UCH-1 (cell line): ENCODE measurements around a stretch of chr7.

DNA sequence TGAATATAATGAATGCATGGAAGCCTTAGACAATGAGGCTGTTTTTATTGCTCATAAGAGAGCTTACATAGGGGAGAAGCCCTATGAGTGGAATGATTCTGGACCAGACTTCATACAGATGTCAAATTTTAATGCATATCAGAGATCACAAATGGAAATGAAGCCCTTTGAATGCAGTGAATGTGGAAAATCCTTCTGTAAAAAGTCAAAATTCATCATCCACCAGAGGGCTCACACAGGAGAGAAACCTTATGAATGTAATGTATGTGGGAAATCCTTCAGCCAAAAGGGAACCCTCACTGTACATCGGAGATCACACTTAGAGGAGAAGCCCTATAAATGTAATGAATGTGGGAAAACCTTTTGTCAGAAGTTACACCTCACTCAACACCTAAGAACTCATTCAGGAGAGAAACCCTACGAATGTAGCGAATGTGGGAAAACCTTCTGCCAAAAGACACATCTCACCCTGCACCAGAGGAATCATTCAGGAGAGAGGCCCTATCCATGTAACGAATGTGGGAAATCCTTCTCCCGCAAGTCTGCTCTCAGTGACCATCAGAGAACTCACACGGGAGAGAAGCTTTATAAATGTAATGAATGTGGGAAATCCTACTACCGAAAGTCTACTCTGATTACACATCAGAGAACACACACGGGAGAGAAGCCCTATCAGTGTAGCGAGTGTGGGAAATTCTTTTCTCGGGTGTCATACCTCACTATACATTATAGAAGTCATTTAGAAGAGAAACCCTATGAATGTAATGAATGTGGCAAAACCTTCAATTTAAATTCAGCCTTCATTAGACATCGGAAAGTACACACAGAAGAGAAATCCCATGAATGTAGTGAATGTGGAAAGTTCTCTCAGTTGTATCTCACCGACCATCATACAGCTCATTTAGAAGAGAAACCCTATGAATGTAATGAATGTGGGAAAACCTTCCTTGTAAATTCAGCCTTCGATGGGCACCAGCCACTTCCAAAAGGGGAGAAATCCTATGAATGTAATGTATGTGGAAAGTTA, 18.7 kb downstream of the RBAK start:
- RRBS = no CpG with 5 or more reads among the region's 13 CpGs

DNA sequence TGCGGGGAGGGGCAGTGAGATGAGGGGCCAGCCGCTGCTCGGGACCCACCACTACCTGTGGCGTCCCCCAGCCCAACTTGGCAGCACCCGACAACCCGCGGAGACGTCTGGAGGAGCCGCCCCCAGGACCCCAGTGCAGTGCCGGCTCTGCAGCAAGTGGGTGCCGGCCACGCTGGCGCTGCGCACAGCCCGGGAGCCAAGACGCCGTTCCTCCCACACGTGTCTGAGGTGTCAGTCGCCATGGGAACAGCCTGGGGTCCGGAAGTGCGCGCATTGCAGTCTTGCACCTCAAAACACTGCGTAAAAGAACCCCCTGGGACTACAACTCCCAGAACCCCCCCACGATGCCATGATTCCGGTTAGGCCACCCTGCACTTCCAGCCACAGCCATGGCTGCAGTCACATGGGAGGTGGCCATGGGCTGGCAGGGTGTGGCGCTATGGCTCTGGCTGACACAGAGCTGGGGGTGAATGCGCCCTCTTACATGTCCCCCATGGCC, 45.7 kb upstream of the WIPI2 start:
- RRBS = 34% methylated on average over 6 of the region's 27 CpGs

- RRBS = no CpG with 5 or more reads among the region's 20 CpGs
These were observed 28.8 kb downstream of the WIPI2 start for GRCh38 chr7:5218623-5219390.

DNA sequence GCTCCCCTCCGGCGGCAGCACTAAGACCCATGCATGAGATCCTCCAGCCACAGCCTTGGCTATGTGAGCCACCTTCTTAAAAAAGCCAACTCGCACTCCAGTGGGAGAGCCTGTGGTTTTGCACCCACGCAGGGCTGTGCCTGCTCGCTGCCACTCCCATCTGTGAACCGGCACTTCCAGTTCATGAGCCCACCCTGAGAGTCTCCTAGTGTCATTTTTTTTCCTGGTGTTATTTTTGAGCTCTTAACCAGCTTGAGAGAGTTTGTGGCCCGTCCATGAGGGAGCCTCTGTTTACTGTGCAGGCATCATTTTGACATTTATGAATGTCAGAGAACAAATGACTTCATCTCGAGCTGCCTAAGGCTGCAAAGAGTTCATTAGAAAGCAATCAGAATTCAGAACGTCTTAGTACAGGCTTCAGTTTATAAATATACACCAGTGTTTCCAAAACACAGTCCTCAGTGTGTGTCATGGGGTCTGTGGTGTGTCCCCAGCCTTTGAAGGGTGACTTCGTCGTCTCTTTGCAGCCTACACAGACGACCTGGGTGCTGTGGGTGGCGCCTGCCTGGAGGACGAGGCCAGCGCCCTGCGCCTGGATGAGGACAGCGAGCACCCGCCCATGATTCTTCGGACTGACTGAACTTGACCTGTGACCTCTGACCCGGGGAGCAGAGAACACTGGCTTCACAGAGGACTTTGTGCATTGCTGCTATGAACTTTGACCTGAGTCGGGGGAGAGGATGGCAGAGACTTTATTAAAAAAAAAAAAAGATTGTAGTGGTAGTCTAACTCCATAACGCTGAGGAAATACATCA, 40.5 kb downstream of the WIPI2 start:
- RRBS = no CpG with 5 or more reads among the region's 22 CpGs

DNA sequence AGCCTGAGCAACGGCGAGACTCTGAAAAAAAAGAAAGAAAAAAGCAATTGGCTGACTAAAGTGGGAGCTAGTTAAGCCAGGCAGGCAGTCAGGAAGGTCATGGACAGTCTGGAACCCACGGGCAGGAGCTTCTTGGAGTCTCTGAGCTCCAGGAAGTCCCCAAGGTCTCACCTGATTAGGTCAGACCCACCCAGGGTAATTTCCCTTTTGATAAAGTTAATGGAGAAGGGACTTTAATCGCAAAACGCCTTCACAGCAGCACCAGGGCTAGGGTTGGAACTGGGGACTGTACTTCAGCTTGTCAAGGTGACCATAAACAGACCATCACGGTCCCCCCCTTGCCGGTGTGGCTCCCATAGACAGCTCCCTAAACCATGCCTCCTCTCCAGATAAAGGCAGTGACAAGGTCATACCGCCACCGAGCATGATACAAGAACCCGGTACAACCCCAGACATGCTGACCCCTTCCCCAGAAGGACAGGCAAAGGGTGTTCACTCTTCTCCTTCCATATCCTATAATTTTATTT, 6.7 kb downstream of the SLC29A4 start:
- RRBS = 55% methylated on average over 4 of the region's 10 CpGs

DNA sequence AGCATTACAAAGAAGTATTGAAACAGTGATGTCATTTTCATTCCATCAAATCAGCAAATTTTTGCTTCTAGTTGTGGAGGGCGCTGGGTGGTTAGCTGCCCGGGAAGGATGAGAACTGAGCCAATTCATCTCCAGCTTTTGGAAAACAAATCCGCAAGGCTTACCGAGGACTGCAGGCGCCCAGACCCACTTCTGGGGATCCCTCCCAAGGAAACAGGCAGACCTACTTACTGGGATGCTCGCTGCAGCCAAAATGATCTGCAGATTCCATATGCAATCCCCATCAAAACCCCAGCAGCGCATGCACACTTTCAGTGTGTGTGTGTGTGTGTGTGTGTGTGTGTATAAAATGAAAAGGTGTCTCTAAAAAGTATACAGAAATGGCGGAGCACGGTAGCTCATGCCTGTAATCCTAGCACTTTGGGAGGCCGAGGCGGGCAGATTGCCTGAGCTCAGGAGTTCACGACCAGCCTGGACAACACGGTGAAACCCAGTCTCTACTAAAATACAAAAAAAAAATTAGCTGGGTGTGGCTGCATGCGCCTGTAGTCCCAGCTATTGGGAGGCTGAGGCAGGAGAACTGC, 19.1 kb downstream of the TNRC18 start:
- RRBS = no CpG with 5 or more reads among the region's 14 CpGs

GRCh38 chr7:5408750-5409186, 14.9 kb downstream of the TNRC18 start:
- RRBS = no CpG with 5 or more reads among the region's 4 CpGs

DNA sequence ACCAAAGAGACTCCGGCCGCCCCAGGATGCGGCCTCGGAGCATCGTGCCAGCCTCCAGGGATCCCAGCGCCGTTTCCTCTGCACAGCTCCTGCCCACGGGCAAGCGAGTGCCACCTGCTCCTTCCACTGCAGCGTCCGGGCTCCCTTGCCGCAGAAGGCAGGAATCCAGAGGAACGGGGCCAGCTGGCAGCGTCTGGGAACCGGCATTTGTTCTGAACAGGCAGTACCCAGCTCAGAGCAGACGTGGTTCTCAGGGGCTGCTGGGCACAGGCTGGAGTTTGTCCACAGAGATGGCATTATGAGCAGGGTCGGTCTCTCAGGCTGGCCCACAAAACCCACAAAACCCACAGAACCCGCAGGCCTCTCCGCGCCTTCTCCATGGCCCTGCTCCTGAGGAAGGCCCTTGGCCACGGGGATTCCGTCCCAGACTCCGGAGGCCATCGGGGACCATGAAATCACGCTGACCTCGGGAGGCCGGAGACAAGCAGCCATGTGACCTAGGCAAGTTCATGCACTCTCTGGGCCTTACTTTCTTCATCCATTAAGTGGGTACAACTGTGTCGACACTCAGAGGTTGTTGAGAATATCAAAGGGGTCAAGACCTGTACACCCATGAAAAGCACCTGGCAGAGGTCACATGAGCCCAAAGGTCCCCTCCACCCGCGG, 17.8 kb downstream of the FBXL18 start:
- RRBS = 56% methylated on average over 10 of the region's 30 CpGs

GRCh38 chr7:5523624-5524779, 6.4 kb downstream of the ACTB start:
- RRBS = no CpG with 5 or more reads among the region's 23 CpGs

GRCh38 chr7:5527179-5527579, 3.2 kb downstream of the ACTB start:
- RRBS = no CpG with 5 or more reads among the region's 7 CpGs

DNA sequence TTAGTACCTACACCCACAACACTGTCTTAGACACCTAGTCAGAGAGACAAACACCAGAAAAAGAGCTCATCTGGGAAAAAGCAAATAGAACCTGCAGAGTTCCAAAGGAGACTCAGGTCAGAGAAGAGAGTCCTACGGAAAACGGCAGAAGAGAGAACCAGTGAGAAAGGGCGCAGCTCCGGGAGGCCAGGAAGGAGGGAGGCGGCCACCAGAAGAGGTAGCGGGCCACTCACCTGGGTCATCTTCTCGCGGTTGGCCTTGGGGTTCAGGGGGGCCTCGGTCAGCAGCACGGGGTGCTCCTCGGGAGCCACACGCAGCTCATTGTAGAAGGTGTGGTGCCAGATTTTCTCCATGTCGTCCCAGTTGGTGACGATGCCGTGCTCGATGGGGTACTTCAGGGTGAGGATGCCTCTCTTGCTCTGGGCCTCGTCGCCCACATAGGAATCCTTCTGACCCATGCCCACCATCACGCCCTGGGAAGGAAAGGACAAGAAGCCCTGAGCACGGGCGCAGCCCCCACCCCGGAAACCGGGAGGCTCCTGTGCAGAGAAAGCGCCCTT, 1.4 kb downstream of the ACTB start:
- RRBS = 5% methylated on average over 2 of the region's 24 CpGs

GRCh38 chr7:5635162-5635880, 42.7 kb downstream of the FSCN1 start:
- RRBS = no CpG with 5 or more reads among the region's 10 CpGs

DNA sequence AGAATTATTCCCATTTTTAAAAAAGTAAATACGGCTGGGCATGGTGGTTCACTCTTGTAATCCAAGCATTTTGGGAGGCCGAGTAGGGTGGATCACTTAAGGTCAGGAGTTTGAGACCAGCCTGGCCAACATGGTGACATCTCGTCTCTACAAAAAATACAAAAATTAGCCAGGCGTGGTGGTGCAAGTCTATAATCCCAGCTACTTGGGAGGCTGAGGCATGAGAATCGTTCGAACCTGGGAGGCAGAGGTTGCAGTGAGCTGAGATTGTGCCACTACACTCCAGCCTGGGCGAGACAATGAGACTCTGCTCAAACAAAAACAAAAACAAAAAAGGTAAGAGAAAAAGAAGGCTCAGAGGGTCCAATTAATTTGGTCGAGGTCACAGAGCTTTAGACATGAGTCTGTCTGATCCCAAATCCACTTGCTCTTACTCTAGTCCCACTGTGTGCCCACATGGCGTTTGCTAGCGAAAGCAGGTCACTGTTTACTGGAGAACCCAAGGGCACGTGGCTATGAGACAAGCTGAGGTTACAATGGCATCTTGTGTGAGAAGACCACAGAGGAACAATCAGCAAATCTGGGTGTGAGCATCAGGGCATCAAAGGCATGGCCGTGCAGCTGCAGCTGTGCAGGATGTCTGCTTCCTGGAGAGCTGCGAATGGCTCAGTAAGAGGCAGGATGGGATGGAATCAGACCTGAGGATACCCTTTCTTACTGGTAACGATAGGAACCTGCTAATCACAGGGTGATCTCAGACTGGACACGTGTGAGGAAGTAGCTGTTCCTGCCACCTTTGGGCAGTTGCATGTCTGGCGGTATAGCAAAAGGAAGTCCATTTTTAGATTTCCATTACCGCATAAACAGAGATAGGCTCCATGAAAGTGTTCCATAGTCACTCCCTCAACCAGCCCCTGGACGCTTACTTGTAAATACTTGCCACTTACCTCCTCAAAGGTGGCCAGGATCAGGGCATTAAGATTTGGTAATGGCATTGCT, 69.2 kb downstream of the FSCN1 start:
- RRBS = no CpG with 5 or more reads among the region's 18 CpGs

DNA sequence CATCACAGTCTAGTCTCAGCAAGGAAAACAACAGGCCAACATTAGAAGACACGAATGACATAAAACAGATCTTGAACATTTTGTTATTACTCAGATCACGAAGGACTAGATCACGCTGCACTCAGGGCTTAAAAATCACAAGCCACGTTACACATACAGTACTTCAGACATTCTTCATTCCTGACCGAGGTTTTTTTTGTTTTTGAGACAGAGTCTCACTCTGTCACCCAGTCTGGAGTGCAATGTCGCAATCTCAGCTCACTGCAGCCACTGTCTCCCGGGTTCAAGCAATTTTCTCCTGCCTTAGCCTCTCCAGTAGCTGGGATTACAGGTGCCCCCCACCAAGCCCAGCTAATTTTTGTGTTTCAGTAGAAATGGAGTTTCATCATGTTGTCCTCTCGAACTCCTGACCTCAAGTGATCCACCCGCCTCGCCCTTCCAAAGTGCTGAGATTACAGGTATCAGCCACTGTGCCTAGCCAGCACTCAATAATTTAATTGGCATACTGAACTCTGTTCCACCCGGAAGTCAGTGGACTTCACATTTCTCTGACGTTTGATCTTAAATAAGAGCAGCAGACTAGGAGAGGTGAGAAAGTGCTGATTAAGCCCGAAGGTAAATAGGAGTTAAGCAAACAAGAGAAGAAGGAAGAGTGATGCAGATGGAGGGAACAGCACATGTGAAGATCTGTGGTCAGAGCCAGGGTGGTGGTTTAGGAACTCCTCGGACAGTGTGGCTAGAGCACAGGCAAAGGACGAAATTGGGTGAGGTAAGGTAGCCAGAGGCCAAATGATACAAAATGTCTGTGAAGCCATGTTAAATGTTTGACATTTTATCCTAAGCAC, 3.5 kb downstream of the AIMP2 start:
- RRBS = no CpG with 5 or more reads among the region's 15 CpGs

DNA sequence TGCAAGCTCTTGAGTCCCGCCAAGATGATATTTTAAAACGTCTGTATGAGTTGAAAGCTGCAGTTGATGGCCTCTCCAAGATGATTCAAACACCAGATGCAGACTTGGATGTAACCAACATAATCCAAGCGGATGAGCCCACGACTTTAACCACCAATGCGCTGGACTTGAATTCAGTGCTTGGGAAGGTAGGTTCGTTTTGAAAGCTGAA, 6.0 kb downstream of the AIMP2 start:
- RRBS = no CpG with 5 or more reads among the region's 6 CpGs

GRCh38 chr7:6026423-6027371, 4.5 kb upstream of the ANKRD61 start:
- RRBS = no CpG with 5 or more reads among the region's 24 CpGs

- RRBS = no CpG with 5 or more reads among the region's 3 CpGs
These were observed 13.1 kb downstream of the EIF2AK1 start for GRCh38 chr7:6045839-6046265.

GRCh38 chr7:6271438-6272233, 788 bp downstream of the CYTH3 start:
- RRBS = 8% methylated on average over 15 of the region's 53 CpGs

DNA sequence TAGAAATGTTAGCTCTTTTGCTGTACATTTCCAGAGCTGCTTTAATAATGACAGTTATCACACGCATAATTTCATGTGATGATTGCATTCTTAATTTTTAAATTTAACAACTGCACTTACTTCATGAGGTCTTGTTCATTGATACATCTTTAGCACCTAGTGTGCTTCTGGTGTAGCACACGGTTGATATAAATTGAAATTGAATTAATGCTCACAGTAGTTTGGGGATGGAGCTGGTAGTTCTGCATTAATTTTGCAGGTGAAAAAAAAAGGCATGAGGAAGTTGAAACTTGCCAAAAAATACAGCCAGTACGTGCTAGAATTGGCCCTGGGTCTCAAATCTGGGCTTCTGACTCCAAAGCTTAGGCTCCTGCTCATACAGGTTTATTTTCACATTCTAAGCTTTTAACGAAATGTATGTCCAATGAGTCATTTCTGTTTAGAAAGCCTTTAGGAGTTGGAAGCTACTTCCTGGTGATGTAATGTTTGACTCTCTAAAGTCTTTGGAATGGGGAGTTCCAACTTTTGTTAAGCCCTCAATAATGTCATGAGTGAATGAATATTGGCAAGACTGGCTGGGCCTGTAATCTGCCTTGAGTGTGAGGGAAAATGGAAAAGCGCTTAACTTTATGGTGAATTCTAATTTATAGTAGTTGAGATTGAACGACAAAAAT, 10.9 kb downstream of the RAC1 start:
- RRBS = no CpG with 5 or more reads among the region's 6 CpGs